Stomach (tissue), 7 donors: ENCODE measurements around a stretch of chr9.

DNA sequence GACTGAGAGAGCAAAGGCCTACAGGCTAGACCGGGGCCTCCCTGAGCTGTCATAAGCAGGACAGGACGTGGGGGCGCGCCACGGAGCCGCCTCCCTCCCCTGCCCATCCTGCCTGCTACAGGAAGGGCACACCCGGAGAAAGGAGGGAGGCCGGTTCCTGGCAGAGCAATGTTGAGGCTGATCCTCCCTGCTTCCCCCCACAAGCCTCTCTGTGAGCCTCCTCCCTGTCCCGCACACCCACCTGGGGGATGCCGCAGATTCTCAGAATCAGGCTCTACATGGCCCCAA is 9.0 kb upstream of the SLC2A6 start:
- PRO-cap: bidirectional peak, plus-strand start at position 163 of the sequence, minus-strand start at position 53 of the sequence; unidirectional peak, plus-strand start at position 163 of the sequence
- RAMPAGE, long total RNA, 5 experiments: no peak in any of the 5 experiments
- RRBS: 41% methylated on average over 2 of the region's 10 CpGs

- PRO-cap: no peak
- RAMPAGE, long total RNA, 5 experiments: no peak in any of the 5 experiments
- RRBS: no CpG with 5 or more reads among the region's 18 CpGs
Measured at GRCh38 chr9:133506747-133507235, 18.0 kb downstream of the MYMK start.

DNA sequence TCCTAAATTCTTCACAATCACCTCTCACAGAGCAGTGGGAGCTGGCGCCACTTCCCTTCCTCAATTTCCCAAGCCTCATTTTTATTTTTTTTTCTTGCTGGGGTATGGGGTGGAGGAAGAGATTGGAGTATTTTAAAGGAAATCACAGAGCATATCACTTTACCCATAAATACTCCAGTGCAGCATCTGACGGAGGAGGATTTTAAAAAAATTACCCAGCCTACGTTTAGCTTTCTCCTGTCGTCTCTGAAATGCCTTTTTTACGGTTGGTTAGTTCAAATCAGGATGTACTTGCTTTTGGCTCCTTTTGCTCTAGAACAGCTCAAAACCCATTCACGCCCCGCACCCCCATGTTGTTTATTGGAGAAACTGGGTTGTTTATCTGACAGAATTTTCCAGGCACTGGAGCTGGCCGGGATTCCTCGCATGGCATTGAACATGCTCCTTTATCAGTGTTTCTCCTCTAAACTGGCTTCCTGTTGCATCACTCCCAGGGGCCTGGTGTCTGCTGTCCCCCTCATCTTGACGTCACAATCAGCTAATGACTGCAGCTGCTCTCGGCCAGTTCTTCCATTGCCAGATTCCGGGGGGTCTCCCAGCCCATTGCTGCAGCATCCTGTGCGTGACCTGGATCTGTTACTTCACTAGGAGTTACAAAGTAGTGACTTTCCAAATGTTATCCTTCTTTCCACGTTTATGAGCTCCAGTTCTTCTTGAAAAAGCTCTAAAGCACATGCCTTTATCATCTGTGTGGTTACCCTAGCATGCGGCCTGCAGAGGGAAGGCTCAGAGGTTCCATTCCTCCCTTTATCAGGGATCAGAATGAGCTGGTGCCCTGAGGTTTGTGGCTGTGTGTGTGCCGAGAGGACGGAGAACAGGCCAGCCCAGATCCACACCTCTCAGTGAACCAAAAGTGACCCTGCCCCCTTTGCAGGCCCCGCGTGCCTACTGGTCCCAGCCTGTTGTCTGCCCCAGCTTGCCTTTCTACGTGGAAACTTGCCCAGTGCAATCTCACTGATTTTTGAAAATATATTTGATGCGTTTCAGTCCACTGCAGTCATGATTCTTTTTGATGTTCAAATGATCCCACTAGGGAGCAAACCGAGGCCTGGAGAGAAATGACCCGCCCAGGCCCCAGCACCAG is 27.5 kb downstream of the FAM163B start:
- PRO-cap: no peak
- RAMPAGE, long total RNA, 5 experiments: no peak in any of the 5 experiments
- RRBS: no CpG with 5 or more reads among the region's 23 CpGs

DNA sequence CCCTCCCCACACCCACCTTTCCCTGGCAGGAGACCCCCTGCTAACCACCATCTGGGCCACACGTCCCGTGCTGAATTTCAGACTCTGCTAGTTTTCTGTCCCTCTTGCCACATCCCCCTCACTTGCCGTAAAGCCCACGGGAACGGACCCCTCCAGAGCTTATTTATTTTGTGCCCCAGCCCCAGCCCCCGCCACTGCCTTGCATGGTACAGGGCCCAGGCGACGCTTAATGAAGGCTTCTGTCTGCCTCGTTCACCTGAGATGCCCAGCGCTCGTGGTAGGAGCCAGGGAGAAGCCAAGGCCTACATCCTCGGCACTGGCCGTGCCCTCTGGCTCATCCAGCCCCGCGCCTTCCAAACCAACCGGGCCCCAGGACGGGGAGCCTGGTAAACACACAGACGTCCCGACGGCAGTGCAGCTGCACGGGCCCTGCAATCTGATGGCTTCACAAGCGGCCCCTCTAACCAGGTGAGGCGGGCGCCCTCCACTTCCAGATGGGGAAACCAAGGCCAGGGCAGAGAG is 23.8 kb downstream of the FAM163B start:
- PRO-cap: no peak
- RAMPAGE, long total RNA, 5 experiments: no peak in any of the 5 experiments
- RRBS: no CpG with 5 or more reads among the region's 24 CpGs

- PRO-cap: no peak
- RAMPAGE, long total RNA, 5 experiments: no peak in any of the 5 experiments
- RRBS: 51% methylated on average over 6 of the region's 15 CpGs
Measured at GRCh38 chr9:133676398-133676931, 40.3 kb downstream of the DBH start.

DNA sequence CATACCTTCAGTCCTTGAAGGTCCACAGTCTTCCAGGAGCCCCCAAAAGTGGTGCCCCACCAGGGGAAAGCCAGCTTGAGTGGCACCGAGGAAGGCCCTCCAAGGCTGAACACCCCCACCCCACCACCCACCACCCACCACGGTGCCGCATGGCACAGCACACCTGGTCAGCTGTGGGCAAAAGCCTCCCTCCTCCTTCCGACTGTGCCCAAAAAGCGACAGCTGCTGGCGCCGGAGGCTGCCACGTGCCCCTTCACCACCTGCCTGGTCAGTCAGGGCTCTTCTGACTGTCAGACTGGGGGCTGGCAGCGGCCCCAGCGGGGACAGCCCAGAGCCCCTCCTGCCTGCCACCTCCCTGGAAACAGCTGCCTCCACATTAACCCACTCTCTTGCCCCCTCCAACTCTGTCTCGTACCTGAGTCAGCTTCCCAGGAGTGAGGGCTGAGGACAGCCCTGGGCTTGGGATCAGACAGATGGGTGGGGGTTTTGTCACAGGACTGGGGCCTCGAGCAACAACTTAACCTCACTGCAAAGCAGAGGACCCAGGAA is 648 bp downstream of the SARDH start:
- PRO-cap: no peak
- RAMPAGE, long total RNA, 5 experiments: no peak in any of the 5 experiments
- RRBS: no CpG with 5 or more reads among the region's 12 CpGs

DNA sequence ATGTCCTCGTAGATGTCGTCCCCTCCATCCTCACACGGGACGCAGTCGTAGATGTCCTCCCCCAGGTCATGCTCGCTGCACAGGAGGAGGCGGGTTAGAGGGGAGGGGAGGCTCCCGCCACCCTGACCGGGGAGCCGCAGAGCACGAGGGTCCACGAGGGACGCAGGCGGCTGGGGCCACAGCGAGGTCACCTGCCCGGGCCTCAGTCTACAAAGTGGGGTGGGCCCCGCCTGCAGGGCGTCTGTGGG is 73.9 kb upstream of the SARDH start:
- PRO-cap: no peak
- RAMPAGE, long total RNA, 5 experiments: no peak in any of the 5 experiments
- RRBS: 94% methylated on average over 8 of the region's 18 CpGs

DNA sequence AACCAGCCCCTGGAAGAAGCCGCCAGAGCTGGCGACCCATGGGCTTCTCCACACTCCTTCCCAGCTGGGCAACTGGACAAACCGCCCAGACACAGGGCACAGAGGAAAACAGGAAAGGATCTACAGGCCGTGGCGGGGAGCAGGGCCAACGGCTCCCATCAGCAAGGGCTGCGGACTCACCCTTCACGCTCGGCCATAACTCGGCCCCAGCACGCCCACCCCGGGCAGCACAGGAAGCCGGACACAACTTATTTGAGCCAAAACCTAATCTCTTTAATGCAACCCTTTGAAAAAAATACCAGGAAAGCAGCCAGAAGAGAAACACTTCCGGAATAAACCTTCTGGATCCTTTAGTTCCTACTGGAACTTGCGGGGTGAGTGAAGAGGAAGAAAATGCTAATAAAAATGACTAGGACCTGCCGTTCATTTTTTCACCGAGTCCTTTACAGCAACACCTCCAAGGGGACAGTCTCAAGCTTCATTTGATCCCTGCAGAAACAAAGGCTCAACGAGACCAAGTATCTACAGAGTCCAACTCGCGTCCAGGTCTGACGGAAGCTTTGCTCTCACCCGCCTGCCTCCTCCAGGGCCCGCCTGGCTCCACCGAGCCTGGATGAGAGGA is 59.9 kb downstream of the VAV2 start:
- PRO-cap: no peak
- RAMPAGE, long total RNA, 5 experiments: no peak in any of the 5 experiments
- RRBS: 22% methylated on average over 2 of the region's 24 CpGs

GRCh38 chr9:133971535-133972485 is 20.3 kb downstream of the VAV2 start:
- PRO-cap: no peak
- RAMPAGE, long total RNA, 5 experiments: no peak in any of the 5 experiments
- RRBS: no CpG with 5 or more reads among the region's 25 CpGs

DNA sequence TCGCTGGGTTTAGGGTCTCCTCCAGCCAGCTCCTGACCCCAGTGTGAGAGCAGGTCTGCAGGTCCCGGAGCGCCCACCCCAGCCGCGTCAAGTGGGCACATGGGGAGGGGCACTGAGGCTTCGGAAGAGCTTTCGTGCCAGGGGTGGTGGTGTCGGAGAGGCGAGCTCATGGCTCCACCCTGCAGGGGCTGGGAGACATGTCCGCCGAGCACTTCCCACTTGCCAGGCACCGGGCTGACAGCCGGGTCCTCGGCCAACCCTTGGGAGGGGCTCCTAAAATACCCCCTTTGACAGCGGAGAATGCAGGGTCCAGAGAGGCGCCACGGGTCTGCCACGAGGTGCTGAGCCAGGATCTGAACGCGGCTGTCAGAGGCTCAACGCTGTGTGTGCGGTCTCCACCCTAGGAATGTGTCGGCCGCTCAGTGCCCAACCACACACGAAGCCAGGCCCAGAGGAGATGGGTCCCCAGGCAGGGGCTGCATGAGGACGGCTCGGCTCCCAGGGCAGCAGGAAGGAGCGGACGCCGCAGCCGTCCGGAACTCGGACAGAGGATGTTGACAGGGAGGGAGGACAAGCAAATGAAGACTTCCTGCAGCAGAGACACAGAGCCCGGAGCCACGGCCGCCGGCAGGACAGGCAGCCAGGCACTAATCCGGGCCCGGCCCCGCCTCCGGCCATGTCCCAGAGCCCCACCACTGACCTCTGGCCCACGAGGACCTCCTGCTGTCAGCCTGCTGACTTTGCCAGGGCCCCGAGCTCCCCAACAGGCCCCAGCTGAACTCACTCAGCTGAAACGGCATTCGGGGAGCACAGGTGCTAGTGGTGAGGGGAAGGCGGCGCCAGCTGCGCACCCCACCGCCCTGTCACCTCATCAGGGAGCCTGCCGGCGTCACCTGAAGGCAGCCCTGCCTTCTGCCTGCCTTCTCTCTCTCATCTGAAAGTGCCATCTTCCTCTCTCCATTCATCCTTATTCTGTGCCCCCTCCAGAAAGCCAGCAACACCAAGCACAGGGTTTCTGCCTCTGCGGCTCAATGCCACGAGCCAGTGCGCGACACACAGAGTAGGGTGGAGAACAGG is 12.8 kb downstream of the VAV2 start:
- PRO-cap: unidirectional peak, plus-strand start at position 597 of the sequence
- RAMPAGE, long total RNA, 5 experiments: no peak in any of the 5 experiments
- RRBS: 59% methylated on average over 4 of the region's 55 CpGs

- PRO-cap: bidirectional peak, plus-strand start at chr9:134164983, minus-strand start at chr9:134164997
- RAMPAGE, long total RNA, 5 experiments: no peak in any of the 5 experiments
- RRBS: 1% methylated on average over 43 of the region's 91 CpGs
Measured at GRCh38 chr9:134164450-134165494, 28.9 kb downstream of the WDR5 start.

- PRO-cap: no peak
- RAMPAGE, long total RNA, 5 experiments: no peak in any of the 5 experiments
- RRBS: 73% methylated on average over 3 of the region's 23 CpGs
Measured at GRCh38 chr9:134171588-134172455, 35.9 kb downstream of the WDR5 start.

DNA sequence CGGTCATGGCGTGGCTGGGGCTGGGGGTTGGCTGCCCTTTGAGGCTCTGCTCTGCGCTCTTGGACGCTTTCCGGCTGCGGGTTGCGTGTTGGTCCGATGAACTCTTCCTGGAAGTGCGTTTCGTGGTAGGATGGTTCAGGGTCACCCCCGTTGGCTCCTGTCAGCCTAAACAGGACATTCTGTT is 50.5 kb downstream of the WDR5 start:
- PRO-cap: bidirectional peak, plus-strand start outside the sequence, minus-strand start at position 115 of the sequence
- RAMPAGE, long total RNA, 5 experiments: no peak in any of the 5 experiments
- RRBS: no CpG with 5 or more reads among the region's 11 CpGs

- PRO-cap: no peak
- RAMPAGE, long total RNA, 5 experiments: no peak in any of the 5 experiments
- RRBS: no CpG with 5 or more reads among the region's 19 CpGs
Measured at GRCh38 chr9:134208296-134208896, 72.5 kb downstream of the WDR5 start.

DNA sequence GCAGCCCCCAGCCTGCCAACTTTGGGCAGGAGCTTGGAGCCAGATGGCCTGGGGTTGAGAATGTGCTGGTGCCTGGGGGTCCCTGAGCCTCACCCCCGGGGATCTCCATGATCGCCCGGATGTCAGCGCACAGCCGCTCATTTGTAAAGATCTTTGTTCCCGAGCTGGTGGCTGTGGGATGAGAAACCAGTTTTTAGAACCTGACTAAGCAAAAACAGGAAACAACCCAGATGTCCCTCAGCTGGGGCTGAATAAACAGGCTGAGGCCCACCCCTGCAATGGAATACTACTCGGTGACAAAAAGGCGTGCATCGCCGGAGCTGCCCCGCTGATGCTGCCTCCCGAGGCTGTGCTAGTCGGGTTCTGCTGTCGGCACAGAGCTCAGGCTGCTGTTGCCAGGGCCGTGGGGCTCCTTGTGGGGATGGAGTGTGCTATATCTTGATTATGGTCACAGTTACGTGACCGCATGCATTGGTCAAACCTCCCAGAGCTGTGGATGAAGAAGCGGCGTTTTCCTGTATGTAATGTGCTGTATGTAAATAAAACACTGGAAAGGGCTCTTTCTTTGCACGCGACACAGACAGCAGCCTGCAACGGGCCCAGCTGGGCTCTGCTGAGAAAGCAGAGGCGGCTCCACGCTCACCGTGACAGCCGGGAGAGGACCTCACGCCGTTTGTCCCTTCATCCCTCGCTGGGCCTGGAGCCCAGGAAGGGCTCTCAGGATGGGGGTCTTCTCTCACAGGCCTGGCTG is 79.9 kb downstream of the WDR5 start:
- PRO-cap: bidirectional peak, plus-strand start at position 355 of the sequence, minus-strand start at position 195 of the sequence; bidirectional peak, plus-strand start at position 645 of the sequence, minus-strand start at position 365 of the sequence
- RAMPAGE, long total RNA, 5 experiments: no peak in any of the 5 experiments
- RRBS: no CpG with 5 or more reads among the region's 29 CpGs

DNA sequence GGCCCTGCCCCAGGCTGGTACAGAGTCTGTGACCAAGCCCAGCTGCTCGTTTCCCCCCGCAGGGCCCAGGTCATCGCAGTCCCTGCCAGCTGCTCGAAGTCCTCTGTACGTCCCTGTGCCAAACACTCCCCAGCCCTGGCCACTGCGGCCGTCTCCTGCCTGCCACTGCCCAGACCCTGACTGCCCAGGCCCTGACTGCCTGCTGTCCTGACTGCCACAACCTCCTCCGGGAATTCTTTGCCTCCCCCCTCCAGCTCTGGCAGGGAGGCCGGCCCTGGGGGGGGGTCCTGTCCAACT is 53.6 kb upstream of the RXRA start:
- PRO-cap: no peak
- RAMPAGE, long total RNA, 5 experiments: no peak in any of the 5 experiments
- RRBS: no CpG with 5 or more reads among the region's 9 CpGs

- PRO-cap: no peak
- RAMPAGE, long total RNA, 5 experiments: no peak in any of the 5 experiments
- RRBS: no CpG with 5 or more reads among the region's 1 CpG
Measured at GRCh38 chr9:134373674-134373867, 47.3 kb downstream of the RXRA start.

GRCh38 chr9:134374341-134374973 is 48.2 kb downstream of the RXRA start:
- PRO-cap: unidirectional peak, minus-strand start at chr9:134374634
- RAMPAGE, long total RNA, 5 experiments: no peak in any of the 5 experiments
- RRBS: no CpG with 5 or more reads among the region's 20 CpGs

- PRO-cap: no peak
- RAMPAGE, long total RNA, 5 experiments: no peak in any of the 5 experiments
- RRBS: no CpG with 5 or more reads among the region's 19 CpGs
Measured at GRCh38 chr9:134411347-134411945, 85.2 kb downstream of the RXRA start.

GRCh38 chr9:134438252-134439264 is 112.3 kb downstream of the RXRA start:
- PRO-cap: no peak
- RAMPAGE, long total RNA, 5 experiments: no peak in any of the 5 experiments
- RRBS: 87% methylated on average over 15 of the region's 37 CpGs